NT2/D1 (cell line): ENCODE results near the genes HVCN1 and ERP29.

DNA sequence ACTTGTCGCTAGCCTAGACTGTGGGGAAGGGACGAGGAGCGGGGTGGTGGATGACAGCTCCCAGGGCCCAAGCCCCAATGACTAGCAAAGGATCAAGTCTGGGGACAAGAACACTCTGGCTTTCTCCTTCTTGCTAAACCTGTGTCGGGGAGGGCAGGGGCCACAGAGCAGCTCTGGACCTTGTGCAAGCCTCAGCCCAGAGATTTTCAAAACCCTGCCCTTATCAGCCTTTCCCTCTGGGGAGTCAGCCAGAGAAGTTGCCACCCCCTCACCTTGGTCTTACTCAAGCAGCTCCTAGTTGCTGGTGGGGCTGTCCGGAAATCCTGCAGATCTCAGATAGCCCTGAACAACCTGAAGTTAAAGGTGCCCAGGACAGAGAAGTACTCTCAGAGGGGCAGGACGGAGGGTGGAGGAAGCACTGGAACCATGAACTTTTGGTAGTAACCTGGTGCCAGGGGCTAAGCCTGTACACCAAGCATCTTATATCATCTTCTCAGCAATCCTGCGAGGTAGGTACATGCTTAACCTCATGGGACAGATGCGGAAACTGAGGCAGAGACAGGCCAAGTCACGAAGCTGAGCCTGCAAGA, 1.1 kb downstream of the HVCN1 start:
- RRBS, 2 experiments: no CpG with 5 or more reads among the region's 9 CpGs

DNA sequence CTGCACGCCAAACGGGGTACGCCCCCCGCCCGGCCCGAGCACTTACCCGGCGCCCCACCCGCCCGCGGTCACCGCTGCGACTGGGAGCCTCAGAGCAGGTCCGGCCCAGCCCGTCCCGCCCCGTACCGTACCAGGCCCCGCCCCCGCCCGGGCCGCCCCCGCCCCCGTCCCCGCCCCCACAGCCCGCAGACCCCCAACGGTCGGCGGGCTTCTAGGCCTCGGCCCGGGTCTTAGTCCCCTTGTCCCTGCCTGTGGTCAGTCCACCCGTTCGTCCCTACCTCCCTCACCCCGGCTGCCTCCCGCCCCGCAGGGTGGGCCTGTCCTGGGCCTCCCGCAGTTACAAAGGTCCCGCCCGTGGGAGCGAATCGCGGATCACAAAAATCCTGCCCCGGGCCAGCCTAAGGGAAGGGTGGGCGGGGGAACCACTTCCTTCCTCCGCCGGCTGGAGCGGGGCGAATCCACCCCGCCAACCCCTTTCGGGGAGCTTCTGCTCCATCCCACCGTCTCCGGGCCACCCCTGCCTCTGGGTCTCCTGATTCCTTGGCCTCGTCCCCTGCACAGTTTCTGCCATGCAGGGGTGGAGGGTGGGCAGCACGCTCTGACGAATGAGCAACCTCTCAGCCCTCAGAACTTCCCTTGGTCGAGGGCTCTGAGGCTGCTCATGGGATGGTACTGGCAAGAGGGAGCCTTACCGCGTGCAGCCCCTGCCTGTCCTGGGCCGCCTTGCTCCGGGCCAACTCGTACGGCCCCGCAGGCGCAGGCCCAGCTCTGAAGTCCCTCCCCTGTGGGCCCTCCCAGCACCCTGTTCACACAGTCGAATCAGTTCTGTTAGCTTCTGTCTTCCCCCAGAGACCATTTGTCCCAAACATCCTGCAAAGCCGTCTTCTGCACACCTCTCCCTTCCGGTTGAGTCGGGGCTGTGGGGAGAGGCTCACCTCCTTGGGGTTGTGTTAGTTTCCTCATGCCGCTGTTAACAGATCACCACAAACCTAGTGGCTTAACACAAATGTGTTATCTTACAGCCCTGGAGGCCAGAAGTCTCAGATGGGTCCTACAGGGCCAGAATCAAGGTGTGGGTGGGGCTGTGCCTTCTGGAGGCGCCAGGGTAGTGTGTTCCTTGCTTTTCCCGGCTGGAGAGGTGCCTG, at the start of gene HVCN1:
Gene HVCN1, minus strand, starts transcription at position 82 of the 1,145 bp plus-strand sequence.
- RRBS, 2 experiments: 1 to 5% methylated on average over 42 of the region's 71 CpGs

DNA sequence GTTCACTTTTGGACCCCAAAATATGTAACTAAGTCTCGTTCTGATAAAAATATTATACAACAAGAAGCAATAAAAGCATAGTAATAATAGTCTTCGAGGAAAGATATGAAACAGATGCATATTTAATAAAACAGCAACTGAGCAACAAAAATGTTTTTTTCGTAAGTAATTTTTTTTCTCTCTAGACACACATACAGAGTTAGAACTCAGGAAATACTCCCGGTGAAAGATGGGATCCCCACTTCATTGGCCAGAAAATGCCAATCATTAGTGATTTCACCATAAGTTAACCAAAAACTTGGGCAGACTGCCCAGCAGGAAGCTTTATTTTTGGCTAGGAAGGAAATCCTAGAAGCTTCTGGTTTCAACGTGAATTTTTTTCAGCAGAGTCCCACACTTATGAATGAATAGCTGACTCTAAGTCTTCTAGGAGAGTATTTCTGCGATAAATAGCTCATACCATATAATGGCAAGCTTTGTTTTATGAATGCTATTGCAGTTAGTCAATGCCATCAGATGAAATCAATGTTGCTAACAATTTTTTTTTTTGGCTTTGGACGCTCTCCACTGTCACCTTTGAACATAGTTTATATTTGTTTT, 9.7 kb downstream of the PPP1CC start:
- RRBS, 2 experiments: no CpG with 5 or more reads among the region's 7 CpGs

GRCh38 chr12:110743436-110744547, 1.1 kb upstream of the PPP1CC start:
- RRBS, 2 experiments: no CpG with 5 or more reads among the region's 32 CpGs

DNA sequence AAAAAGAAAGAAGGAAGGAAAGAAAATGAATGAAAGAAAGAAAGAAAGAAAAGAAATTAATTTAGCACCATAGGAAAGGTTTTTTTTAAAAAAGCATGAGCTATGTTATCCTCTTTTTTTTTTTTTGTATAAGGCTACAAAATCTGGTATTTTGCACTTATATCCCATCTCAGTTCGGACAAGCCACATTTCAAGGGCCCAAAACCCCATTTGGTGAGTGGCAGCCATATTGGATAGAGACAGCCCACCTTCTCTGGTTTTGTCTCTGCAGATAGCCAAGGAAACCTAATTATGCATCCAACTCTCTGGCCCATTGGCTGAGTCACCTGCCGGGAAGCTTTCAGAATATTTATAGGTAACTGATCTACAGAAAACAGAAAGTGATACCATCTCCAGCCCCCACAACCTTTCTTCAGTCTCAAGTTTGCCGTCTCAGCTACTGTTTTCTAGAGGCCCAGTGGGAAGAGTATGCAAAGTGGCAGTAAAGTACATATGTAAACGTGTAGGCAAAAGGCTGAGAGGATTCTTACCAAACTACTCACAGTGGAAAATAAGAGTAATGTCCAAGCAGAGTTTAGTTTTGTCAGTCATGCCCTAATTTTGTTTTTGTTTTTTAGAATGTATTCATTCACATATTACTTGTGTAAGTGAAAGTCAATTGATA, 33.7 kb upstream of the PPP1CC start:
- RRBS, 2 experiments: no CpG with 5 or more reads among the region's 4 CpGs

DNA sequence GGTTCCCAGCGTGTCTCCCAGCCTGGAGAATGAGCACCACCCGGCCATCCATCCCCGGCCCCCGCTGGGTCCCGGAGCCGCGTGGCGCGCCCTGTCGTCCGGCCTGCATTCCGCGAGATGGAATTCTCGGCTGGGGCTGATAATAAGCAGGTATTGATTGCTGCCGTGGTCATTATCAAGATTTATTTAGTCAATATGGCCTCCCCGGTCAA, 13.0 kb downstream of the CUX2 start:
- RRBS, 2 experiments: 38 to 96% methylated on average over 1 to 6 of the region's 16 CpGs

- RRBS, 2 experiments: 87 to 93% methylated on average over 3 of the region's 3 CpGs
Observed at GRCh38 chr12:111409600-111409868, 3.8 kb downstream of the SH2B3 start.

DNA sequence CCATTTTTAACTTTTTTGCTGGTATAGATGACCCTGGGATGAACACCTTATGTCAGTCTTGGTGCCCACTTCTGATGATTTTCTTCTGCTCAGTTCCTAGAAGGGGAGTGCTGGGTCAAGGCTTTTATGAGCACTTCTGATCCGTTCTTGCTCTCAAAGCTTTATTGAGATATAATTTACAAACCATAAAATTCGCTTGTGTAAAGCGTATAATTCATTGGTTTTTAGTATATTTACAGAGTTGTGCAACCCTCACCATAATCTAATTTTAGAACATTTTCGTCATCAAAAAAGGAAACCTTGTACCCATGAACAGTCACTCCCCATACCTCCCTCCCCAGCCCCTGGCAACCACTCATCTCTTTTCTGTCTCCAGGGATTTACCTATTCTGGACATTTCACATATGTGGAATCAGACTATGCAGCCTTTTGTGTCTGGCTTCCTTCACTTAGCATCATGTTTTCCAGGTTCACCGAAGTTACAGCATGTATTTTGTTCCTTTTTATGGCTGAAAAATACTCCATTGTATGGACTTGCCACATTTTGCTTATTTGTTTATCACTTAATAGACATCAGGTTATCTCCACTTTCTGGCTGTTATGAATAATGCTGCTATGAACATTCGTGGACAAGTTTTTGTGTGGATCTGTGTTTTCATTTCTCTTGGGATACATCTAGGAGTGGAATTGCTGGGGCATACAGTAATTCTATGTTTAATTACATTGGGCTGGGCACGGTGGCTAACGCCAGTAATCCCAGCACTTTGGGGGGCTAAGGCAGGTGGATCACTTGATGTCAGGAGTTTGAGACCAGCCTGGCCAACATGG, 26.8 kb downstream of the SH2B3 start:
- RRBS, 2 experiments: no CpG with 5 or more reads among the region's 8 CpGs

GRCh38 chr12:111457068-111457603, 51.4 kb downstream of the SH2B3 start:
- RRBS, 2 experiments: no CpG with 5 or more reads among the region's 9 CpGs

DNA sequence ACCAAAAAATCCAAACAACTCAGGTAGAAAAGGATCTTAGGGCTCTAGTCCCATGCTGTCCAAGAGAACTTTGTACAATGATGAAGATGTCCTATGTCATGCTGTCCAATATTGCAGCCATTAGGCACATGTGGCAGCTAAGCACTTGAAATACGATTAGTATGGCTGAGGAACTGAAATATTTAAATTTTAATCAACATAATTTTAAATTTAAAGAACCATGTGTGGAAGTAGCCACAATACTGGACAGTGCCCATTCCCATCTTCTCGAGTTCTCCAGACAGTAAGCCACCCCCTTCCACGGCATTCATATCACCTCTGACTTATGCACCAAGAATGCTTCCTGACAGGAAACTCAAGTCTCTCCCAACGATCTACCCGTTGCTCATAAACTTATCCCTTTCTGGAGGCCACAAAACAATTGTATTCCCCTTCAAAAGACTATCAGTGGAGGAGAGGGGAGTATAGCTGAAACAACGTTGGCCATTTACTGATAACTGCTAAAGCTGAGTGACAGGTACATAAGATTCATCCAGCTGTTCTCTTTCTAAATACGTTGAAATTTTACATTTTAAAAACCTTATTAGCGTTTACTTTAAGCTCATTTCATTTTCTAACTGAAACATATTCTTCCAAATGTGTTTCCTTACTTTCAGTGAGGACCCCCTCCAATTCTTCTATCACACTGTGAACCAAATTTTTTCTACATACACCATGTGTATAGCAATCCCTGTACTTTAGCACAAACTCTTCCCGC, 29.1 kb downstream of the ATXN2 start:
- RRBS, 2 experiments: no CpG with 5 or more reads among the region's 9 CpGs

DNA sequence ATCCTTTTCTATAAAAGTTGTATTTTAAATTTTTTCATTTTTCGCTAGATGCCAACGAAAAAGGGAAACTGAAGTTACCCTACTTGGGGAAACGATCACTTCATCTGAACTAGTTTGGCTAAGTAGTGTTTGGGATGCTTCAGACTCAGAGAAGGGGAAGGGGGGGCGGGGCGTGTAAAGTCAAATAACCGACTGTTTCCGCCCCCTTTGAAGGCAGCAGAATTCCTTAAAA, 2.2 kb downstream of the ATXN2 start:
- RRBS, 2 experiments: no CpG with 5 or more reads among the region's 7 CpGs

DNA sequence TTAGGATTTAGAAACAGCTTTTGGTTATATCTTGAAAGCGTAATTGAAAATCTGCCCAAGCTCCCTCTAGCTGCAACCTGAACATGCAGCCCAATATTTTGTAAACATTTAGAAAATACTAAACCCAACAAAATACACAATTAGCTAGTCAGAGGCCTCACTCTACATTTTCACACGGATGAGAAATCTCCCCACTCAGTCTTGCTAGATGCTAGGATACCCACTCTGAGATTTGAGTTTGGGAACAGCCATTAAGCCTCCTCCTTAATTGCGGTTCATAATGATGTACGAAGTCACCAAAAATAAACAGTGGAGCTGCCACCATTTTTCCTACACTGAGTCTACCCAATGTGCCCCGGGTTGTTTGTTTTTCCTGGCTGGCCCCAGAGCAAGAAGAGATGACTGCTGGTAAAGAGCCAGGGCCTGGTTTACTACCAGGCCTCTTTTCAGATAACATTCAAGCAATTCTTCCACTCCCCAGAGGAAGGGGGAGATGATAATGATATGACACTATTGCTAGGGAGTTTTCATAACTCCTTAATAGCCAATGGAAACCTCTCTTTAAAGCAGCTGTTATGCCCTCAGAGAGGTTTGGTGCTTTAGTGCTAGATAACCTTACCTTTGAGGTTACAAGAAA, 42.4 kb downstream of the BRAP start:
- RRBS, 2 experiments: no CpG with 5 or more reads among the region's 5 CpGs

- RRBS, 2 experiments: no CpG with 5 or more reads among the region's 27 CpGs
Observed at GRCh38 chr12:111686195-111686649, 369 bp downstream of the ACAD10 start.

DNA sequence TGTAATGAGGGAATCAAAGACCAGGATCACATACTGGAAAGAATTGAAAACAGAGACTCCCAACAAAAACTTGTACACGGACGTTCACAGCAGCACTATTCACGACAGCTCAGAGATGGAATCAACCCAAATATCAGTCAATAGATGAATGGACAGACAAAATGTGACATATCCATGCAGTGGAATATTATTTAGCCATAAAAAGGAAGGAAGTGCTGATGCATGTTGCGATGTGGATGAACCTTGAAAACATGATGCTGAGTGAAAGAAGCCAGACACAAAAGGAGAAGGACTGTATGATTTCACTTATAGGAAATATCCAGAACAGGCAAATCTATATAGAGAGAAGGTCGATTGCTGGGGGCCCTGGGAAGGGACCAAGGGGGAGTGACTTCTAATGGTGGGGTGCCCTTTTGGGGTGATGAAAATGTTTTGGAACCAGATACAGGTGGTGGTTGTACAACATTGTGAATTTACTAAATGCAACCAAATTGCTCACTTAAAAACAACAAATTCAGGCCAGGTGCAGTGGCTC, 28.5 kb upstream of the MAPKAPK5 start:
- RRBS, 2 experiments: no CpG with 5 or more reads among the region's 5 CpGs

- RRBS, 2 experiments: no CpG with 5 or more reads among the region's 4 CpGs
Observed at GRCh38 chr12:111883358-111883854, 41.4 kb downstream of the MAPKAPK5 start.

- RRBS, 2 experiments: no CpG with 5 or more reads among the region's 4 CpGs
Observed at GRCh38 chr12:111888405-111888630, 46.3 kb downstream of the MAPKAPK5 start.

DNA sequence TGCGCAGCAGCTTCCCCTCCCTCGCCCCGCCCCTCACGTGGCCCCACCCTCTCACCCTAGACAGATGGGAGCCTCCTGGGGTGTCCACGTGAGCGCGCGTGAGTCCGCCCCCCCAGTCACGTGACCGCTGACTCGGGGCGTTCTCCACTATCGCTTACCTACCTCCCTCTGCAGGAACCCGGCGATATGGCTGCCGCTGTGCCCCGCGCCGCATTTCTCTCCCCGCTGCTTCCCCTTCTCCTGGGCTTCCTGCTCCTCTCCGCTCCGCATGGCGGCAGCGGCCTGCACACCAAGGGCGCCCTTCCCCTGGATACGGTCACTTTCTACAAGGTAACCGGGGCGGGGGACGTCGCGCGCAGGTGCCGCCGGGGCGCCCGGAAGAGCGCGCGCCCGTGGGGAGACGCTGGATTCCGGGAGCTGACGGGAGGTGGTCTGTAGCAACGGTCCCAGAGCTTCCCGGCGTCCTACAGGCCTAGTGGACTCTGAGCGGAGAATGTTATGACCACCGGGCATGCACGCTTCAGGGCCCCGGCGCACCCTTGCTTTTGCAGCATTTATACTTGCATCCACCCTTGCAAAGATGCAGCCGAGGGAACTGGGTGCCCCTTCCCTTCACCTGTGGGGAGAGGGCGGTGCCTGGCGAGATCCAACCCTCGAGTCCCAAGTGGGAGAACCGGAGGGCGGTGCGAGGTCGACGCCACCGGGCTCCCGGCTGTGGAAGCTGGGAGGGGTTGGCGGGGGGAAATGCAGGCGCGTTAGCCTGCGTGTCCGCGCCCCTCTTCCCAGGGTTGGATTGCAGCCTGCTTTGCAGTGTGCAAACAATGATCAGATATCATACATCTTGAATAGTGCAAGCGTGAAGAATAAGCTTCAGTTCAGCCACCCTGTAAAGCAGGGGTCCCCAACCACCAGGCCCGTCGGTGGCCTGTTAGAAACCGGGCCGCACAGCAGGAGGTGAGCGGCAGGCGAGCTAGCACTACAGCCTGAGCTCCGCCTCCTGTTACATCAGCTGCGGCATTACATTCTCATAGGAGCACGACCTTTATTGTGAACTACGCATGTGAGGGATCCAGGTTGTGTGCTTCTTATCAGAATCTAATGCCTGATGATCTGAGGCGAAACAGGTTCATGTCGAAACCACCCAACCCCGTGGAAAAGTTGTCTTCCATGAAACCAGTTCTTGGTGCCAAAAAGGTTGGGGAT, at the start of gene ERP29:
Gene ERP29, plus strand, starts transcription at position 147 of the 1,203 bp plus-strand sequence.
- RRBS, 2 experiments: 0 to 2% methylated on average over 4 to 6 of the region's 83 CpGs

DNA sequence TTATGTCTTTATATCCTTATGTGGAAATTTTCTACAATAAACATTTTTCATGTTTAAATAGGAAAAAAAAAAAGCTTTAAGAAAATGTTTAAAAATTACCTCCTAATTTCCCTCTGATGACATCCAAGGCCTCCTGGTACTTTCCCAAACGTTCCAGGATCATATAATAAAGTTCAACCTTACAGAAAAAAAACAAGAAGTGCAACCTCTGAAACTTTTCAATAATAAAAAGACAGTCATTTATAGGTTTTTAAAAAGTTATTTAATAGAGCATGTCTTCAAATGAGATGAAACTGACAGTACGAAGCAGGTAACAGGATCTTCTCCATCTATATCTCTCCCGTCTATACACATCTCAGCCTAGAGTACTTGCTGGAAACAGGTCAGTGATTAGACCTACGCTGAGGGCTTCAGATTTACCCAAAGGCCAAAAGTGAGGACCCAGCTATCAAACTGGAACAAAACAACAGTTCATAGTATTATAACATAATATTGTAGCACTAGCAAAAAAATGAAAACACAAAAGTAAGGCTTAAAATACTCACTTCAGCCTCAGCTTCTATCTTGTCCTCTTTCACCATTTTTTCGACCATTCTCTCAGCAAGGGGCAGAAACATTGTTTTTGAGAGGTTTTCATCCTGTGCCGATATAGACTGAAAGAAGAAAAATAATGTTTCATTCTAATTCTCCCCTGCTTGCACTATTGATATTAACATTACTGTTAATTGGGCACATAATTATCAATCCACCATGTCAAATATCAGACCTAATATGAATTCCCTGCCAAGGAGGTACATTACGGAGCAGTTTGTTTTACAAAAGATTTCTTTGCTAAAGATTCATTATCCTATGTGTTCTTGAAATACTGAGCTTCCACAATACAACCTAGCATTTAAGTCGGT, 30.2 kb downstream of the NAA25 start:
- RRBS, 2 experiments: no CpG with 5 or more reads among the region's 8 CpGs

DNA sequence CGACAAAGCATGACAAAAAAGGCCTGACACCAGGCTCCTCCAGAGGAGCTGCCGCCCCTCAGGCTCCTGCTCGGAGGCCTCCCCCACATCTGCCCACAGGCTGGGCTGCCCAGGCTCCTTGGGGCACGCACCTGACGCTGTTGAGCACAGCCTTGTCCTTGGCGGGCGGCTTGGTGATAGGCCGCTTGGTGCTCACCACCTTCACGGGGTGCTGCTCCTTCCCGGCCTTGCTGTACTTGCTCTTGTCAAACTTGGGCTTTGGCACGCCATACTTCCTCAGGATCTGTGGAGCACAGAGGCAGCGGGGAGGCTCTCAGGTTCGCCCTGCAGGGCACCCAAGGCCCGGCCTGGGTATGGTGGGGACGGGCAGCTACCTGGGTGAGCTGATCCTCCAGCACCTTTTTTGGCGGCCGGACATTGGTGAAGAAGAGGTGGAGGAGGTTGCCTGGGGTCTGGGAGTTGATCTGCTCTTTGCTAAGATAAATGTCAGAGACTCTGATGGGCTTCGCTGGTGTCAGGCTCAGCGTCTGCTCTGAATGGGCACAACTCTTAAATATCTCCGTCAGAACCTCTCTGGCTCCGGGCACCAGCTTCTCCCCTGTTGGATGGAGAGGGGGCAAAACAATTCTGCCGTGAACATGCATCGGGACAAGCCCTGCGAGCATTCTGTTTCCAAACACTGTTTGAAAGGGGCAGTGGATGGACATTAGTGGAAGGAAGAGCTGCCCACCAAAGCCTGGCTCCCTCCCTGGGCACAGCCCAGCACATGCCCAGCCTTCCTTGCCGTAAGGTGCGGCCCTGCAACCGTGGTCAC, 53.6 kb downstream of the TRAFD1 start:
- RRBS, 2 experiments: no CpG with 5 or more reads among the region's 27 CpGs

- RRBS, 2 experiments: no CpG with 5 or more reads among the region's 6 CpGs
Observed at GRCh38 chr12:112450111-112450676, 31.4 kb downstream of the PTPN11 start.